Choroid plexus epithelial cell (primary cell): ENCODE results near the gene UBE2N.

DNA sequence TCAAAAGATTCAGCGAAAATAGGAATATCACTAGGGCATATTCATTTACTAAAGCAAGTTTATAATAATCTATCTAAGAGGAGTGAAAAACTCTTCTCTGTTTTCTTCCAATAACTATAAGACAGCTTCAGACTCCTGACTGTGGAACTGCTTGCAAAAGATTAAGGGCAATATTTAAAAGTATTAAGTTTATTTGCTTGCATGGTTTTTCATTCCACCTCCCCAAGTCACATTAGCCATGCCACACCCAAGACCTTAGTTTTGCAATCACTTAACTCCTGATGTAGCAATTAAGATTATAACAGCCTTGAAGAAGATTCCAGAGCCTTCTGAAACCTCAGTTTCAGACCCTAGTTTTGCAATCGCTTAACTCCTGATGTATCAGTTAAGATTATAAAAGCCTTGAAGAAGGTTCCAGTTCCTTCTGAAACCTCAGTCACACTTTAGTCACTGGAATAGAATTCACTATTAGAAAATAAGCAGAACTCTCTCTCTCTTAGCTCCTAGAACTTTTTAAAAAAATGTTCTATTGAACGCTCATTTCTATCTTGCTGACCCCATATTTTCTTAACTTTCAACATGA lies 42.7 kb upstream of the DCN start:
- RRBS = no CpG with 5 or more reads among the region's 3 CpGs

DNA sequence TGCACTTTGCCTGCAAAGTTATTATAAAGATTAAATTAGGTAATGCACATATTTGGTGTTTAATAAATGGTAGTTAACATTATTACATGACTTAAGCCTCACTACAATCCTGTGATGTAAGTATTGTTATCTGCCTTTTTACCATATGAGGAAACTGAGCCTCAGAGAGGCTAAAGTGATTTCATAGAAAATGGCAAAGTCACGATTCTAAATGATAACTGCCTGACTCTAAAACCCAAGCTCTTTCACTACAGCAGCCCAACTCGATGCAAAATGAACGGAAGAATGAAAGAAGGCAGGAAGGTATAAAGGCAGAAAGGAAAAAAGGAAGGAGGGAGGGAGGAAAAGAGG lies 134.0 kb downstream of the BTG1 start:
- RRBS = no CpG with 5 or more reads among the region's 3 CpGs

- RRBS = no CpG with 5 or more reads among the region's 3 CpGs
Observed at GRCh38 chr12:92078078-92078780, 67.4 kb downstream of the BTG1 start.

DNA sequence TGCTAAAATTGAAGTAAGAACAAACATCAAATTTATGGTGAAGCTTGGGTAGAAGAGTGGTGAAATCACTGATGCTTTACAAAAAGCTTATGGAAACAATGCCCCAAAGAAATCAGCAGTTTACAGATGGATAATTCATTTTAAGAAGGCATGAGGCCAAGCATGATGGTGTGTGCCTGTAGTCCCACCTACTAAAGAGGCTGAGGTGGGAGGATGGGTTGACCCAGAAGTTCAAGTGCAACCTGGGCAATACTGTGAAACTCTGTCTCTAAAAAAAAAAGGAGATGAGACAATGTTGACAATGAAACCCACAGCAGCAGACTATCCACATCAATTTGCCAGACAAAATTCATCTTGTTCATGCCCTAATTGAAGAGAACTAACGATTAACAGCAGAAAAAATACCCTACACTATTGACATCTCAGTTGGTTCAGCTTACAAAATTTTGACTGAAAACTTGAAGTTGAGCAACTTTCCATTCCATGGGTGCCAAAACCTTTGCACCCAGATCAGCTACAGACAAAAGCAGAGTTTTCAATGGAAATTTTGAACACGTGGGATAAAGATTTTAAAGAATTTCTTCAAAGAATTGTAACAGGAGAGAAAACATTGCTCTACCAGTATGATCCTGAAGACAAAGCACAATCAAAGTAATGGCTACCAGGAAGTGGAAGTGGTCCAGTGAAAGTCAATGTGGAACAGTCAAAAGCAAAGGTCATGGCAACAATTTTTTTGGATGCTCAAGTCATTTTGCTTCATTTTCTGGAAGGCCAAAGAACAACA lies 26.7 kb downstream of the BTG1 start:
- RRBS = no CpG with 5 or more reads among the region's 2 CpGs

GRCh38 chr12:92128253-92129200 lies 17.1 kb downstream of the BTG1 start:
- RRBS = no CpG with 5 or more reads among the region's 5 CpGs

- RRBS = no CpG with 5 or more reads among the region's 2 CpGs
Observed at GRCh38 chr12:92131716-92132840, 13.6 kb downstream of the BTG1 start.

GRCh38 chr12:92134357-92135334 lies 11.0 kb downstream of the BTG1 start:
- RRBS = no CpG with 5 or more reads among the region's 9 CpGs

DNA sequence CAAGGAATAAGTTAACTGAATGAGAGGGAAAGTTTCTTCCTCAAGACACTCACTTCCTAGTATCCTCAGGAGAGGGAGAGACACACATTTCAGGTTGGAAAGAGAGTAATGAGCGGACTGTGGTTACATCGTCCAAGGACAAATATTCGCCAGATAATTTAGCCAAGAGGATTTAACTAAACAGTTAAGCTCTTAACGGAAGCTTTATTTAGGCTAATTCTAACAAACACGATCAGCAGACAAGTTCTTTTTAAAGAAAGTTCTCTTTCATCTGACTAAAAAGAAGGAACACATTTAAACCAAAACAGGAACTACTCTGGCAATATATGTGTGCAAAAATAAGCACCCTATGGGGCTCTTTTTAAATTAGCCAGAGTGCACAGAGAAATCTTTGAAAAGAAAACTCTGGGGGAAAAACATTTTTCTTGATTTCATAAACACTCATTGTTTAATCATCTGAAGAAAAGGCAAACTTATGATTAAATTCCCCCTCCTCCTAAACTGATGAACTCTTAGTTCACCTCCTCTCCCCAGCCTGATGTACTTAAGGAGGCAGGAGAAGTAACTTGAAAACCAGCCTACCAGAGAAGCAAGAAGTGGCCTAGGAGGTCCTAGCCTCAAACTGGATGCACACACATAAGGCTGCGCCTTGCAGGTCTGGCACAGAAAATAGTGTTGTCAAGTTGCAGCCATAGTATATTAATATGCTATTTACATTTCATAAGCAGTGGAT lies 13.3 kb upstream of the BTG1 start:
- RRBS = no CpG with 5 or more reads among the region's 6 CpGs

DNA sequence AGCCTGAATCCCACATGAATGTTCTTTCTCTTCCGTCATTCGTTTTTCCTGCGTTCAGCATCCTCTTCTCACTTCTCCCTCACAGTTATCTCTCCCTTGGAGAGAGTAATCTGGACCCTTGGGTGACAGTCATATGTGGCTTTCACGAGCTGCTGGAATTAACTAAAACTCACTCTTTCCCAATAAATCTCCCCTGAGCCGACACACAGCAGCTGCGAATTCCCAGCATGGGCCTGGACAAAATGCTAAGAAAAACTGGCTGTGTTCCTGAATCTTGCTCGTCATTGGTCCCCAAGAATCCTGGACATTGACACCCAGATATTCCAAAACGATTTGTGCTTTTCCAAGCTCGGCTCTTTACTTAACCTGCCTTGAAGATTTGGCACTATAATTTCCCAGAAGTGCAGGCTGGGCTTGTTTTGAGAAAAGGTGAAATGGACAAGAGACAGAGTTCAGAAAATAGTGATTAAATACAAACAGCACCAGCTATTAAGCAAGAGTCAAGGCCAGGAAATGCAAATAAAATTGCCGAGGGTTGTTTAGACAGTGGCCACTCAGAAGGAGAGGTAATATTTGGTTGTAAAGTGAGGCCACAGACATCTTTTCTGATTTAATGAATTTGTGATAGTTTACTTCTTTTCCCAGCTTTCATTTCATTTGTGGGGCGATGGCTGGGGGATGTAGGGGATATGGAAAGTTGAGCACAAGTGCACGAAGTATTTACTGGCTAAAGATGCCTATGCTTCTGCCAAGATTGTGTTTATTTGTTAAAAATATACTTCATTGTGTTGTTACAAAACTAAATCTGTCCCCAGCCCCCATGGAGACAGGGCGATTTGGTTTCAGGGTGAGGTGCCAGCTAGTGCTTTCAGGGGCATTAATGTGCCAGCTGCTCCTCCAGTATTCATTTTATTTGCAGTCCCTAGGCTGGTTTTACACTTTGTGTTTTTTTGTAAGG lies 199.2 kb upstream of the PLEKHG7 start:
- RRBS = no CpG with 5 or more reads among the region's 13 CpGs

DNA sequence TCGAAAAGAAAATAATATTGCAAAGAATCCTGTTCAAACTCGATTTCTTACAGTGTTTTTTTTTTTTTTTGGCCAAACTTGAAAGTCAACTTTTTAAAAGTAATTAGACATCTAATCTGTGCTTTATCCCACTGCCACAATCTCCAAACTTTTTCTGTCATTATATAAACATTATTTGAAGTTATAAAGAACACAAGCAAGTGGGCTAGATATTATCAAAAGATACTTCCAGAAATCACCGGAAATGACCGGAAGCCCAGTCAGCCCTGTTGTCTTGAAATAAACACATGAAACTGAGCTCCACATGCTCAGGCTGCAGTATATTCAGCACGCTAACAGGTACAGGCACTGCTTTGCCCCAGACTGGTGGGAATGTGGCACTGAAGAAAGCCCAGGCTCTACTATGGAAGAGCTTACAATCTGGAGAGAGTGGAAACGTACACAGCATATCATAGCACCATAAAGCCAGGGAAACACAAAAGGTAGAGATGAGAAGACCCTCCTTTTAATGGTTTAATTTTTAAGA lies 158.9 kb upstream of the PLEKHG7 start:
- RRBS = no CpG with 5 or more reads among the region's 6 CpGs

- RRBS = no CpG with 5 or more reads among the region's 8 CpGs
Observed at GRCh38 chr12:92593513-92594818, 108.8 kb upstream of the PLEKHG7 start.

- RRBS = no CpG with 5 or more reads among the region's 1 CpG
Observed at GRCh38 chr12:92784790-92785344, 82.1 kb downstream of the PLEKHG7 start.

GRCh38 chr12:92817951-92818730 lies 111.0 kb downstream of the EEA1 start:
- RRBS = no CpG with 5 or more reads among the region's 3 CpGs

- RRBS = no CpG with 5 or more reads among the region's 2 CpGs
Observed at GRCh38 chr12:92832284-92833075, 96.6 kb downstream of the EEA1 start.

- RRBS = no CpG with 5 or more reads among the region's 3 CpGs
Observed at GRCh38 chr12:92852061-92852450, 77.0 kb downstream of the EEA1 start.

DNA sequence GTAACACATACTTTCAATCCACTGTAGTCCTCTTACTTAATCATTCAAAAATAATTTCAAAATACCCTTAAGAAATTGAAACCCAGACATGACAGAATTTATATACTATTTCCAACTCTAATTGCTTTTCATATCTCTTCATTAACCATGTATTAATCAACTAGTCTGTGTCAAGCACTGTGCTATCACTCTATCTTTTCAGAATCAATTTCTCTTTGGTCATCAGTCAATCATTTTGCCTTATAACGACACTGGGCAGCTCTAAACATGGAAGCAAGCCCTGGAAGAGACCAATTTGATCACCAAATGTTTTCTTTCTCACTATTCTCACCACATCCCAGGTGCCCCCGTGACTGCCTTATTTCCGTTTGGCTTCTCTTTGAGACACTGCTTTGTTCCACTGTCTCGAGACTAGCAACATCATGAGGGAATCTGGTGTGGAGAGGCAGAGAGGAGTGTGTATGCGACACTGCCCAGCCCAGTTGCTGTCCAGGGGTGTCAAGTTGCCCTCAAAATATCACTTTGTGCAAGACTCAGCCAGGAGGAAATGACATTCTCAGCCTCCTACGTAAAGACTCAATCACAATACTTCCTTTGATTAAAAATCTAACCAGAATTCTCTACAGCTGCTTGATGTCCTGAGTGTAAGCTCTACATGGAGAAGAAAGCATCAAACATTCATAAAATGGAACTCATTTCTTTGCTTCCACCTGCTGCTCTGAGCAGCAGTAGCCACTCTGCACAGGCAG lies 48.1 kb upstream of the EEA1 start:
- RRBS = no CpG with 5 or more reads among the region's 6 CpGs

DNA sequence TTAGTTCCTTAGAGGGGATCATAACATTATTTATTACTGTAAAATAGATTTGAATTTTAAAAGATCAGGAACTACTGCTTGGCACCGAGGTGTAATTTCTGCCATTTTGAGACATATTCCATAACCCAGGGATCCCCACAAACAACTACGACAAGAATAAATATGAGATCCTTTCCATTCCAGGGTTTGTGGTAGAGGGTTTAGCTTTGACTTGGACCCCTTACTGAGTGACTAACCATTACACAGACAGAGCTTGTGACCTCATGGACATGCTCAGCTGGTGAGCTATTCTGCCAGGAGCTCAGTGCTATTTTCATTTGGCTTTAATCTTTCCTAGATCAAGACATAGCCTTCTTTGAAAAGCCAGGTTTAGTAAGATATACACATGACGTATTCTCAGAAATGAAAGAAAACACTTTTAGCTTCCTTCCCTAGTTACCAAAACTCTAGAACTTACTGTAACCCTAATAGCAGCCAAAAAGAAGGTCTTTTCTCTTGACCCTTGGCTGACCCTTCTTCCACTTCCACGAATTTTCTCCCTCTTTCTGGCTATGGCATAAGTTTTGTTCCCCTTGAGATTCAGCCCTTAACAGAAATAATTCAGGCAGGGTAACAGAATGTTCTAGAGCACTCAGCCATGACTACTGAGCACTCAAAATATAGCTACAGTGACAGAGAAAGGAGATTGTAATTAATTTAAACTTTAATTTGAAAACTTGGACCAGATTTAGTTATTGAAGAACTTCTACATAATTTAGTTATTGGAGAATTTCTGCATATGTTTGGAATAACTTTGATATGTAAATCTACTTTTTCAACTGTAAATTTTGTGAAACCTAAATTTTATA lies 75.0 kb upstream of the NUDT4 start:
- RRBS = no CpG with 5 or more reads among the region's 4 CpGs

GRCh38 chr12:93408886-93409875 lies 31.5 kb downstream of the NUDT4 start:
- RRBS = no CpG with 5 or more reads among the region's 3 CpGs

GRCh38 chr12:93441454-93442617 lies at the start of gene UBE2N:
Gene UBE2N, minus strand, starts transcription at chr12:93441947.
- RRBS = 2% methylated on average over 8 of the region's 133 CpGs

DNA sequence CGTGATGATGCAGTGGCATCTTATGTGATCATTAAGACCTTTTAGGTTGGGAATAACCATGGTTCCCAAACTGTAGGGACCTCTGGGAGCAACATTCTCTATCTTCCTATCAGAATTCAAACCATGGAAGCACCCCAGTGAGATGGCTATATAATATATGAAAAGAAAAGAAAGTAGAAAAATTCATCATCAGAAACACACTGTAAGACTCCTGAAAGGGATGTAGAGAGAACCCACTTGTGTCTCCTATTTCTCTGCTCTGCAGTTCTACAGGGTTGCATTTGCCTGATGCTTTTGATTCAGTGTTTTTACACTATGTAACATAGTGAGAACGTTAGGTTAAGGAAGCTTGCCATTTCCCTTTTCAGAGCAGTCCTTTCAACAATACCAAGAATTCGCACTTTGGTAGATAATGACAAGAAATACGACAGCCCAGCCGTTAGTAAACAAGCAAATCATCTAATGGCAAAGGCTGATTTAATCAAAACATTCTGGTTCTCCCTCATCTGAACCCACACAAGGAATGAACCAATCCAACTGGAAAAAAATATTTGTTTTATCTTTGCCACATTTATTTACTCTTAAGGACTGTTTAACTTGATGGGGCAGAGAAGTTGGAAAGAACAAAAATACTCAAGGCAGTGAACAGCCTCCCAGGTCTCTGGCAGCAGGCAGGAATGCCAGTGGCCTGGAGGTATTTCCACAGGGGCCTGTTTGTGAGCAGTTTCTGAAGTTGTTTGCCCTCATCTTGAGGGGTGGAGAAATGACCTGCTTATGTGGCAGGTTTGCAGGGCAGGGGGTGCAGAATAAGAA lies 30.8 kb upstream of the SOCS2 start:
- RRBS = no CpG with 5 or more reads among the region's 5 CpGs